ENCODE measurements around a stretch of chr11.

- RRBS, 2 experiments = 12 to 19% methylated on average over 15 of the region's 43 CpGs
Observed at GRCh38 chr11:2700562-2701704, 184.6 kb downstream of the CDKN1C start.

DNA sequence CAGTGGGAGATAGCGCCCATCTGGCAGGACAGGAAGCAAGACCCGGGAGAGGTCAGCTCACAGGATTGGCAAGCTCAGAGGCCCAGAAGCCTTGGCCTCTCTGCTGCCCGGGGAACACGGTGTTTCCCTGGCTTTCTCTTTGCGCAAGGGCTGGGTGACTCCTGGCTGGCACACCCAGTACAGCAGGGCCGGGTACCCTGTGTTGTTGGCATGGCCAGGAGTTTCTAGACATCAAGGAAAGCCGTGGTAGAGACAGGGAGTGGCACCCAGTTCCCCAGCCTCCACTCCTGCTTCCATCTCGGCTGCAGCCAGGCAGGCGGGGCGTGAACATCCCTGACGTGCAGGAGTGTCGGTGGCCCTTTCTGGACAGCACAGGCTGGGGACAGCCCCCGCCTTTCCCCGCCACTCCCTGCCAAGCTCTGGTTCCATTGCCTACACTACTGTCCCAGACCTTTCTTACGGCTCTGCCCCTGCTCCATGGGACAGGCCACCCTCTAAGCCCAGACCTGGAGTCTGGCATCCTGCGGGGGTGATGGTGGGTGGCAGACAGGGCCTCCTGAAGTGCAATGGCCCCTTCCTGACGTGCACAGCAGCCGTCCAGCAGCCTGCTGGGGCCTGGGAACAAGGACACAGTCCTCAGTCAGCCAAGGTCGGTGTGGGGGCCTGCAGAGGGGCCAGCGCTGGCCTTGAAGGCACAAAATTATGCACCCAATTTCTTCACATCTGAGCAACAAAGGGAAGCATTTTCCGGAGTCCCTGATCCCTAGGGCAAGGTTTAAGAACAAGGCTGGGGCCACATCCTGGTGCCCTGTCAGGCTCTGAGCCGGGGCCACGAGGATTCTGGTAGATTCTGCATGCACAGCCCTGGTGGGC lies 106.2 kb downstream of the CDKN1C start:
- RRBS, 2 experiments = 91 to 93% methylated on average over 7 of the region's 23 CpGs

DNA sequence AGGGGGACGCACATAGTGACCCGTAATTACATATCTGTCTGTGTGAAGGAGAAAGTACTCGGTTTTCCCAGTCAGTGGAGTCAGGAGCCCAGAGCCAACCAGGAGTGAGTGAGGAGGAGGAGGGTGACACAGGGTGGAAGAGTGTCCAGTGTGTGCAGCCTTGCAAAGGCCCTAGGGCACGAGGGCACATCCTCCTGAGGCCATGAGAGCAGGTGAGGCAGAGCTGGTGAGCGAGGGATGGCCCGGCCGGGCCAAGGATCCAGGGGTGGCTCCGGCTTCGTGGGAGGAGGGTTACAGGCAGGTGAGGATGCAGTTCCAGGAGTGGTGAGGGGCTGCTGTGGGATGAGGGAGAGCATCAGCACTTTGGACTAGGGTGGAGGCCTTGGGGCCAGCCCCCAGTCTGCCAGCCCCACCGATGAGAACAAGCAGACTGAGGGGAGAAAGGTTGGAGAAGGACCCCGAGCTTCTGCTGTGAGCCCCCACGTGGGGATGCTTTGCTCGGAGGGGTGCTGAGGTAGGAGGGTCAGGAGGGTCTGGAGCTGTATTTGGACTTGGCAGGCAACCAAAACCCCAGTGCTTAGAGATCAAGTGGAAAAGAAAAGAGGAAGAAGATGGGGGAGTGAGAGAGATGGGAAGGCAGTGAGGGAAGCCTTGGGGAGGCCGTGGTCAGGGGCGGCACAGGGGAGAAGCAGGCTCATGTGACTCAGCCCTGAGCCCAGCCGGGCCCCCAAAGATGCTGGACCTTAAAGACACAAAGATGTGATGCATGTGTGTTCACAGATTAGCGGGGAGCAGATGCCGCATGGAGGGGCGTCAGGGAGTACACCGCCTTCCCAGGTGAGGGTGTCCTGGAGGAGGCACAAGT lies 91.5 kb downstream of the CDKN1C start:
- RRBS, 2 experiments = no CpG with 5 or more reads among the region's 20 CpGs

DNA sequence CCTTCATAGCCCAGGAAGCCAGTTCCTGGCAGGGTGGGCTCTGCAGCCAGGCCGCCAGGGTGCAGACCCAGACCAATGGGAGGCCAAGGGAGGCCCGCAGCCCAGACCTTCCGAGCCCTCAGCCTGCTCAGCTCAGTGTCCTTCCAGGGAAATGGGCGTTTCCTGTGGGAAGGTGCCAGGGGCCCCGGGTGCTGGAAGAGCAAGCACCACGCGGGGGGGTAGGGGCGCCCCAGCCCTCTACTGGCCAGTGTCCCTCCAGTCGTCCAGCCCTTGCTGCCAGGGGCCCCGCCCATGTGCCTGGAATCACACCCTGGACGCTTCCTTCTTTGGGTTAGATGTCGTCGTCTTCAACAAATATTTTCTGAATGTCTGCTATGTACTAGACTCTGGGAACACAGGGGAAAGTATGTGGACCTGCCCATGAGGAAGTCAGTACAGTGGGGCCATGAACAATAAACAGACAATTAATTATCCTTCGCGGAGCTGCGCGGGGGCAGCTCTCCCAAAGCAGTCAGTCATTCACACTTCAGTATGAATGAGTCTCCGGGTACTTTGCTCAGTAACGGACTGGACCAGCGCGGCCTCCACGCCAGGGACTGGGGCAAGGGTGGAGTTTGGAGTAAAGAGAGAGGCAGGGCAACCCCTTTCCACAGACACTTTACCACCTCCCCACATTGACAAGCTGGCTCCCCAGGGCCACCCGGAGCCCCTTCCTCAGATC lies 60.2 kb downstream of the CDKN1C start:
- RRBS, 2 experiments = no CpG with 5 or more reads among the region's 23 CpGs

GRCh38 chr11:2825947-2827125 lies 59.2 kb downstream of the CDKN1C start:
- RRBS, 2 experiments = no CpG with 5 or more reads among the region's 33 CpGs

GRCh38 chr11:2828550-2829103 lies 56.9 kb downstream of the CDKN1C start:
- RRBS, 2 experiments = no CpG with 5 or more reads among the region's 3 CpGs

DNA sequence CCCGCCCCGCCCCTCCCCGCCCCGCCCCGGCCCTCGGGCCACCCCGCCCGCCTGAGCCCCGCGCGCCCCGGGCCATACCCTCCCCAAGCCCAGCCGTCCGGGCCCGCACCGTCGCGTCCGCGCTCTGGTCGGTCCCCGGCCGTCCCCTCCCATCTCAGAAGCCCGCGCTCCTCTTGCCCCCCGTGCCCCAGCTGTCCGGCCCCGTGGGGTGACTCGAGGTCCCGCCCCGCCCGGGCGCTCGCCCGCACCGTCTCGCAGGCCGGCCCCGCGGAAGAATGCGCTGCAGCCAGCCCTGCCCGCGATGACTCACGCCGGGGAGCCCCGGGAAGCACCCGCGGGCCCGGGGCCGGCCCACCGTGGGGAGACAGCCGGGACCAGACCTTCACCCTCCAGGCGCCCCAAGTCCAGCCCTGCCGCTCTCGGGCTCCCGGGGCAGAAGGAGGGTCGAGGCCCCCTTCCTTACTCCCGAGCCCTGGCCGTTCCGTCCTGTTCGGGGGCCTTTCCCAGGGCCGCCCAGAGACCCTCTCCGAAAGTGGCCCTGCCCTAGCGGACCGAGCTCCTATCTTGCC lies 325 bp upstream of the PHLDA2 start:
- RRBS, 2 experiments = 2 to 4% methylated on average over 37 to 42 of the region's 65 CpGs

DNA sequence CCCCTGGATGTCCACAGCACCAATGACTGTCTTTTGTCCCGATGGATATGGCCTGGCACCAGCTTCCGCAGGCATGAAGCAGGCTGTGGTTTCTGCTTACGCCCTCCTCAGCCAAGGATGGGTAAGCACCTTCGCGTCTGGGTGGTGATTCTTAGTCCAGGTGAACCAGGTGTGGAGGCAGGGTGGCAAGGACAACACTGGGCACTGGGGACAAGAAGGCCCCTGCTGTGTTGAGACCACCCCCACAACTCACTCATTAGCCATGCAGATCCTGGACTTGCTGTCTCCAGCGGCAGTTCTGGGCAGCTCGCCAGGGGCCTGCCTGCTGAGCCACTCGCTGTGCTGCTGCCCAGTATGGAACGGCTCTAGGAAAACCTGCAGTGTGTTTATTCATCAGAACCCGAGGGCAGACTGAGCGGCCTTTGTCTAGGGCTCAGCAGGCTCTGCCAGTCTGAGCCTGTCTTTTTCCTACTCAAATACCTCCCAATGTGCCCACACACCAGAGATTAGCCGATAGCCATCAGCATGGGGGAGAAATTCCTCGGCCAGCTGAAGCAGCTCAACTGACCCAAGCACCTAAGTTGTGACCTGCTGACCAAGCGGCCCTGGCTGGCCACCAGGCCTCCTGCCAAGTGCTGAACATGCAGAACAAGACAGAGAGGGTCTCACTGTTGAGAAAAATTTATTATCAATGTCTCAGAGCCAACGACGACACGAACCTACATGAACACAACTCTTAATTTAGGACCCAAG lies 8.3 kb upstream of the NAP1L4 start:
- RRBS, 2 experiments = no CpG with 5 or more reads among the region's 17 CpGs

DNA sequence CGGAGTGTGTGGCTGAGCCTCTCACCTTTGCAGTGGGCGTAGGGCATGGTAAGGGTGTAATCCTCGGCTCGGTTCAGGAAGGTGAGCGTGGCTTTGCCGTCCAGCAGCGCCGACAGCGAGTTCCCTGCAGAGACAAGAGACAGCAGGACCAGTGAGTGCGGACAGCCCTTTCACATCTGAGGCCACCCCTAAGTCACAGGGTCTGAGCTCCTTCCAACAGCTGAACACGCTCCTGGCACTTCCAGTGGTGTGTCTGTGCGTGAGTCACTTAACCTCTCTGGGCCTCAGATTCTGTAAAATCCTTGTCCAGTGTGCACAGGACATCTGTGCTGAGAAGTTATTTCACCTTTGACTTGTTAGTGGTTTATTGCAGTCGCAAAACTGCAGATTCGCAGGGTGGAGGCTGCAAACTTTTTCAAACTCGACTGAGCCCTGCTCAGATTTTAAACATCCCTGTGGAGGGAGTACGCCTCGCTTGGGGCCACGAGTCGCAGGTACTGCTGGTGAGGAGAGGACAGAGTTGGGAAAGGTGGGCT lies 43.0 kb upstream of the CARS1 start:
- RRBS, 2 experiments = no CpG with 5 or more reads among the region's 19 CpGs

DNA sequence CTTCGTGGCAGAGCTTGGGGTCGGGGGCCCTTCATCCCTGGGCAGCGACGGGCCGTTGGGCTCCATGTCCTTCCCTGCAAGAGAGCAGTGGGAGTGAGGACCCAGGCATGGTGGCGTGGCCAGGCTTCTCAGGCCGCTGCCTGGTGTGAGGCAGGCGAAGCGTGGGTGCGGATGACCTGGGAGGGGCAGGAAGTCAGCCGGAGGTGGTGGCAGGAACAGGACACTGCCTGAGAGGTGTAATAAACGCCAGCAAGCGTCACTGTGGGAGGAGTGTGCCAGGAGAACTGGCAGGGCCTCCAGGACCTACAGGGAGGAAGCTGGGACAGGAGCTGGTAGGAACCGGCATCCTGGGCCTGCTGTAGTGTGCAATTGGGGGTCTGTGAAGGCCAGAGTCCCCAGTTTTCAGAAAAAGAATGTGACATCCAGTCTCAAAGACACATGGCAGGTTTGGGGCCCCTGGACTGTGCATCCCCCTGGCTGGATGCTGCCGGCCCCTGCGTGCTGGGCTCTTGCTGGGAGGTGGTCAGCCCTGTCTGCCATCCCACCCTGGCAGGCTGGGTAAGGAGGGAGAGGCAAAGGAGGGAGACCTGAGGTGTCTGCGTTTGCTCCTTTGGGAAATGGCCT lies 38.5 kb downstream of the OSBPL5 start:
- RRBS, 2 experiments = no CpG with 5 or more reads among the region's 17 CpGs

GRCh38 chr11:3797688-3798337 lies 459 bp upstream of the NUP98 start:
- RRBS, 2 experiments = no CpG with 5 or more reads among the region's 38 CpGs

GRCh38 chr11:3827336-3828418 lies 13.1 kb downstream of the RHOG start:
- RRBS, 2 experiments = no CpG with 5 or more reads among the region's 37 CpGs

DNA sequence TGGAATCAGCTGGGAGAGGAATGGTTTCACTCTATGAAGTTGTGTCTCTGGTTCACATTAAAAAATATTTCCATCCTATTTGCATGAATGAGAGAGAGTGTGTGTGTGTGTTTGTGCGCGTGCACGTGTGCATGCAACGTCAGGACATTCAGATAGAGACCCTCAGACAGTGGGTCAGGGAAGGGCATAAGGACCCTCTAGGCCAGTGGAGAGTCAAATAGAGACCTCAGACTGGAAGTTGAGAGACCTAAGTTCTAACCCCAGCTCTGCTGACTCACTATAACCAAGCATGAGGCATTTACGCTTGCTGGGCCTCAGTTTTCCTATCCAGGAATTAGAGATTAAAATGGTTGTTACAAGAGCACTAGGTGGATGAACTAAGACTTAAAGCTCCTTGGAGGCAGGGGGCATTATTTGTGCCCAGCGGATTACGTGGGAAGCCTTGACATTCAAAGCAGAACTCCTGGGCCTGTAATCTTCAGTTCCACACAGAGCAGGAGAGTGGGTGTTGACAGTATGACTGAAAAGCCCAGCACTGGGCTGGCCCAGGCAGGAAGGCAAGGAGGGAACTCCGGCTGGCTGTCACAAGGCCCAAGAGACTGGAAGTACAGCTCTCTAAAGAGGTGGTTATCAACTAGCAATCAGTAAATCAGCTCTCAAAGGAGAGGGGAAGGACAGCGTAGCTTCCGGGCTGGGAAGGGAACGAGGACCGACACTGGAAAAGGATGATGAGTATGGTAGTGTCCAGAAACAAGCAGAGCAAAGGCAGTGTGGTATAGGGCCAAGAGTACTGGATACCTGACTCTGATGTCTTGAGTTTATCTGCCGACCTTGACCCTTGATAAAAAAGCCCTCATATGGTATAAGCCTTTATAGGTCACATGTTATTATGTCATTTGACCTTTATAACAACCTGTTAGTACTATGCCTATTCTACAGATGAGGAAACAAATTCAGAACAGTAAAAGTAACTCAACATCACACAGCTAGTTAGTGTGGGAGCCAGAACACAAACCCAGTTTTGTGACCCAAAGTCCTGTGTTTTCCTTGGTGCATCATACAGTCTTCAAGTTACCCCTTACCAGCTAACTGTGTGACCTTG lies 9.1 kb downstream of the RHOG start:
- RRBS, 2 experiments = 100% methylated on average over 1 of the region's 13 CpGs; no CpG with 5 or more reads in 1 of the 2 experiments

DNA sequence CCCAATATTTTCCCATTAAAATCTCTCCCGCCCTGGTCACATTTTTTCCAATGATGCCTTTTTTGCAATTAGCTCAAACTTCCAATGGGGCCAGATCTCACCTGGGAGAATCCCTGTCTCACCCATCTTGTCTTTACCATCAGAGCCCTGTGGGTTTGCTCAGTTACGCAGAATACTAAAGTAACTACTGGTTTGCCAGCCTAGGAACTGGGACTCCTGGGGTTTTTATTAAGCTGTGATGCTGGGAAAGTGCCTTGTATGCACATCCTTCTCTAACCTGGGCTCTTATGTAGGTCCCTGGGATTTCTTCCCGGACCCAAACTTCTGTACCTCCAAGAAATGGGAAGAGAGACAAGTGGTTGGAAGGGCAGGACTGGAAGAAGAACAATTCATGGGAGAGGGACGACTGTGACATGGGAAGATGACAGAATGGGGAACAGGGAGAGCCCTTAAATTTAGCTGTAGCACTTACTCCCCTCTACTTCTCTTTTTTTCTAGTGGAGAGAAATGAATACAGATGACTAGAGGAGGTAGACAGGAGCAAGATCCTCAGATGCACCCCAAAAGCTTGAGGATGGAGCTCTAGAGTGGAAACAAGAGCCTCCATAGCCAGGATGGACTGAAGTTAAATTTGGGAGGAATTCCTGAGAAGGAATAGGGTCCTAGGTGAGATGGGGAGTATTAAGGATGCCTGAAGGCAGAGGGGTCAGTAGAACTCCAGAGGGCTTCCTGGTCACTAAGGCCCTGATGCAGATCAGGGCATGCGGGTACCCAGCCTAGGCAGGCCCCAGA lies 2.3 kb downstream of the RHOG start:
- RRBS, 2 experiments = no CpG with 5 or more reads among the region's 5 CpGs

GRCh38 chr11:3860257-3860637 lies 4.8 kb downstream of the STIM1 start:
- RRBS, 2 experiments = no CpG with 5 or more reads among the region's 1 CpG

- RRBS, 2 experiments = no CpG with 5 or more reads among the region's 2 CpGs
Observed at GRCh38 chr11:3860795-3861269, 5.4 kb downstream of the STIM1 start.

GRCh38 chr11:3865618-3866251 lies 10.3 kb downstream of the STIM1 start:
- RRBS, 2 experiments = no CpG with 5 or more reads among the region's 2 CpGs

GRCh38 chr11:3867461-3868184 lies 12.2 kb downstream of the STIM1 start:
- RRBS, 2 experiments = no CpG with 5 or more reads among the region's 7 CpGs

DNA sequence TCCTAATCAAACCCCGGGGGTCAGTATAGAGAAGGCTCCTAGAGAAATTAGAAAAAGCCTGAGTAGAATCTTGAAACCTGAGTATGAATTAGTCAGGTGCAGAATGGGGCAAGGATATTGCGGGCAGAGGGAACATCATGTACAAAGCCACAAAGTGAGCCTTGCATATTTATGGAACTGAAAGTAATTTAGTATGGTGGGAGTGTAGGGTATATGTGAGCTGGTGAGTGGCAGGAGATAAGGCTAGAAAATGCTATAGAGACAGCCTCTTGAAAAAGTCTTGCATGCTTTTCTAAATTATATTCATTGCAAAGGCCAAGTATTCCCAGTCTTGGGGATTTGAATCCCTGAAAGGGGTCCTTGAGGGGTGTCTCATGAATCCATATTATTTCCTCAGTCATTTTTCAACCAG lies 93.7 kb downstream of the STIM1 start:
- RRBS, 2 experiments = no CpG with 5 or more reads among the region's 2 CpGs

GRCh38 chr11:3974995-3975763 lies 119.4 kb upstream of the RRM1 start:
- RRBS, 2 experiments = no CpG with 5 or more reads among the region's 10 CpGs